GM19240 (cell line): ENCODE results near the gene TIMP4.

DNA sequence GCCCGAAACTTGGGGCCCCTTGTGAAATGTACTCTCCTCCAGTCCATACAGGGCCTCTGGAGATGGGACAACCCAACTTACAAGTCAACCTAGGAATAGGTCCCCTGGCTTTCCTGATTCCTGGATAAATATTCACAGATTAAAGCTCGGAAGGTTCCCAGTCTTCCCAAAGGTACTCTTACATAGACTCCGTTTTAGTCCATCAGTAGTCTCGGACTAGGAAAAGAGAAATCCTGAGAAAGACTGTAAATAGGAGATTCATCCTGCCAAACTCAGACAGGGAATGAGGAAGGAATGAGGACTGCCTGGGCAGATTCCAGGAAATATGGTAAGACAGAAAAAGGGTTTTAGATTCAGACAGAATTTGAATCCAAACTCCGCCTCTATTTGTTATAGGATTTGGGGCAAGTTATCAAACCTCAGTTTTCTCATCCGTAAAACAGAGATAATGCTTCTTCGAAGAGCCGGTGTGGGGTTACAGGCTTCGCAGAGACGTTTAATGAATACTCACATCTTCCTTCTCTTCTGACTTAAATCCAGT is 77.7 kb upstream of the VGLL4 start:
- RRBS = no CpG with 5 or more reads among the region's 10 CpGs

- RRBS = no CpG with 5 or more reads among the region's 15 CpGs
Measured at GRCh38 chr3:11911218-11911661, 64.6 kb upstream of the TAMM41 start.

- RRBS = no CpG with 5 or more reads among the region's 7 CpGs
Measured at GRCh38 chr3:12138907-12139587, 19.7 kb downstream of the TIMP4 start.

- RRBS = no CpG with 5 or more reads among the region's 6 CpGs
Measured at GRCh38 chr3:12154801-12155229, 3.9 kb downstream of the TIMP4 start.

- RRBS = no CpG with 5 or more reads among the region's 4 CpGs
Measured at GRCh38 chr3:12155691-12156336, 2.9 kb downstream of the TIMP4 start.

GRCh38 chr3:12158080-12159176 is at the start of gene TIMP4:
TIMP4 (minus strand) TSS chr3:12158912.
- RRBS = 89% methylated on average over 2 of the region's 41 CpGs

DNA sequence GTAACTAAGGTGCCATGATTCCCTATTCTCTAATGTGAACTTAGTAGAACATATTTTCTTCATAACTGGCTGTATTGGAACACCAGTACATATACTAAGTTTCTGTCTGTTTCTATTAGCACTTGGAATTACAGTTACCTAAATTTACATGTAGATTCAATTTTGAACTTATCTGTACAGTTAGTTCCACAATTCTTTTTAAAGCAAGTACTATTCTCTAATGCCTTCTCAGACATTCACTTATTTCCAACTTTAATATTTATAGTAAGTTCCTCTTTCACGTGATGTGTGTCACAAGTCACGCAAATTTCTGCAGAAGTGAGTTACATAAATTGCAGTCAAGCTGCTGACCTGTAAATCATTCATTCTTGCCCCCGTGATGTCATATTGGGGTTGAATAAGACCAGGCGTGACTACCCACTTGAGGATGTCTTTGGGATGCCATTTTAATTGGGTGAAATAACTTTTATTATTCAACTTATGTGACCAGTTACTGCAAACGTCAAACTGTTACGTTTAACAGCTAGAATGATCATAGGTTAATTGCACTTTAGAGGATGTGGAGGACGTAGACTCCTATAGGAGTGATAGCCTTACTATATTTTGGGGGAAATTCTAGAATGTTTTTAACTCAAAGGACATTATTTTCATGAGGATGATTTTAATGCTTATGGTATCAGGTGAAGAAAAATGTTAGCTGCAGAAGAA is 15.1 kb downstream of the PPARG start:
- RRBS = no CpG with 5 or more reads among the region's 7 CpGs

DNA sequence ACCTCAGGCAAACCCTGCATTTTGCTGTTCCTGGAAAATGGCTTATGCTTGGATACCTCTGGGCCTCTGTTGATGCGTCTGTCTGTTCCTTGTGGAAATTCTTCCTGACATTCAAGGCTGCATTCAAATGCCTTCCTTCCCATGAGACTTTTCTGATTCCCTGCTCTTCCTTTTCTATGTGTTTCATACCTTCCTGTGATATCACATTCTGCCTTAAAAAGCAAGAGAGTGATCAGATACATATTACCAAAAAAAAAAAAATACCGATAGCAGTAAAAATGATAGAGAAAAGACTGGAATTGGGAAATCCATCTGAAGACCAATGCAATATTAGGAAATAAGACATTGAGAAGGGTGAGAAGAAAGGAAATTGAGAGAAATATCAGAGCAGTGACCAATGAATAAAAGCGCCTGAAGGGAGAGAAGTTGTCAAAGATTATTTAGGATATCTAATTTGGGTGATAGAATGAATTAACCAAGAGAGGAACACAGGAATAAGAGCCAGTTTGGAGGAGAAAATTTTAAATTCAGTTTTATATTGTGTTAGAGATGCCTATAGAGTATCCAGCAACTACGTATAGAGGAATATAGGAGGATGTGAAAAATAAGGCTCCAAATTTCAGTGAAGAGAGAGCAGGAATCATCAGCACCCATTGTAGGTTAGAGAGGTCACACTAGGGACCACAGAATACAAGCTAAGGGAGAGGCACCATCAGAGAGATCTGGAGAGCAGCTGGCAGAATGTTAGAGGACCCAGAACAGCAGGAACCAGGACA is 86.2 kb upstream of the TSEN2 start:
- RRBS = no CpG with 5 or more reads among the region's 4 CpGs

GRCh38 chr3:12470984-12471899 is 13.0 kb upstream of the TSEN2 start:
- RRBS = 41% methylated on average over 5 of the region's 20 CpGs

GRCh38 chr3:12513704-12514415 is 29.6 kb downstream of the TSEN2 start:
- RRBS = no CpG with 5 or more reads among the region's 4 CpGs

DNA sequence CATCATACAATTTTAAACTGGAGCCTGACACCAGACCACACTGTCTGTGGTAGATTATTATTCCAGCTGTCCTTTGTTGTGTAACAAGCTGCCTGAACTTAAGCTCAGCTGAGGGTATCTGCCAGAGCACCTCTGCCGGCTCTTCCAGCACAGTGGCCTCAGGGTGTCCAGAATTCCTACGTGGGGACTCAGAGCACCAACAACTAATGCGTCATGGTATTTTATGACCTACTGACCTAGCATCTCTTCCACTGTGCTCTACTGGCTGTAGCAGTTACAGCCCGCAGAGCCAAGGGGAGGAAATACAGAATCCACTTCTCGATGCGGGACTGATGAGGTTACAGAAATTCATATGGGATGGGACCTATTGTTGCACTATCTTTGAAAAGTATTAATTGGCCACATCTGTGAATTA is 15.6 kb upstream of the RAF1 start:
- RRBS = no CpG with 5 or more reads among the region's 6 CpGs

DNA sequence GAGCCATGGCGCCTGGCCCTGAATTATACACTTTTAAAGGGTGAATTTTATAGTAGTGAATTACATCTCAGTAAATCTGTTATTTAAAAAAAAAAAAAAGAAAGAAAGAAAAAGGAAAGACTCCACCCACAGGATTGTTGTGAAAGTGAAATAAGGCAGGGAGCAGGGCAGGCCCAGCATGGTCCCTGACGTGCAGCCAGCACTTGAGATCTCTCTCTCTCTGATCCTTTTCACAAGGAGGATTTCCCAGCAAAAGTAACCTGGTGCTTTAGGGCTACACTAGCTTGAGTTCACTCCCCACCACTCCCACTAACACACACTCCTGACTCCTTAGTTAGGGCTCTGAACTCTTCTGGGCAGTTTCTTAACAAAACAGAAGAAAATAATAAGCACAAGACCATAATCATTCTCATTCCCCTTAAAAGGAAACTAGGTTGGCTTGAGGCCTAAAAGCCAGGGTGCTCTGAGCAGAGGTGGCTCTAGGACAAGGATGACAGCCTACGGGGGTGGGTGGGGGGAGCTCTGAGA is 1.0 kb downstream of the TMEM40 start:
- RRBS = no CpG with 5 or more reads among the region's 3 CpGs

DNA sequence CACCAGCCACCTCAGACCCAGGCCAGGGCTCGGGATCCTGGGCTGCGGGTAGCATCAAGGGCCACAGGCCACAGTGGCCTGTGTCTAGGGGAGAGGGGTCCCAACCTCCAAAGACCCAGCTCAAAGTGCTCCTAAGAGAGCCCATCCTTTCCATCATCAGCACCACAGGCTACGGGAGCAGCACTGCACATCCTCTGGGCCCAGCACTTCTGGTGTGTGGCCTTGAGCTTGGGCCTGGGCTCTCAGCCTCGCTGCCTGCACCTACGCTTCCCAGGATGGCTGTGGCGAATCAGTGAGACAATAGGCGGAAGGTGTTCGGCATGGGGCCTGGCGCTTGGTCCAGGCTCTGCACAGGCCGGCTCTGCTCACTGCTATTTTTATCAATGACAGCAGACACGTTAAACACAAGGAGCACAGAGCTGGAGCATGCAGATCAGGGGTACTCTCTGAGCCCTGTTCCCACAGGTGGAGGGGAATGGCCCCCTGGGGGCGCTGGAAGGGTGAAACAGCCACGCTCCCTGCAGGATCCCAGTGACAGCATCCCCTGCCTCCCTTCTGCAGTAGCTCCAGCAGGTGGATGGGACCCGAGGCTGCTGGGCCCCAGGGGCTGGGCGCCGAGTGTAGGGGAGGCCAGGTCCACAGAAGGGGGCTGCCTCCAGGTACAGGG is 89.9 kb upstream of the RPL32 start:
- RRBS = no CpG with 5 or more reads among the region's 16 CpGs

- RRBS = 90% methylated on average over 9 of the region's 15 CpGs
Measured at GRCh38 chr3:12944394-12944774, 103.0 kb upstream of the RPL32 start.

GRCh38 chr3:12966284-12967537 is 106.5 kb downstream of the IQSEC1 start:
- RRBS = 3% methylated on average over 15 of the region's 53 CpGs

- RRBS = no CpG with 5 or more reads among the region's 2 CpGs
Measured at GRCh38 chr3:13010766-13011210, 62.4 kb downstream of the IQSEC1 start.

DNA sequence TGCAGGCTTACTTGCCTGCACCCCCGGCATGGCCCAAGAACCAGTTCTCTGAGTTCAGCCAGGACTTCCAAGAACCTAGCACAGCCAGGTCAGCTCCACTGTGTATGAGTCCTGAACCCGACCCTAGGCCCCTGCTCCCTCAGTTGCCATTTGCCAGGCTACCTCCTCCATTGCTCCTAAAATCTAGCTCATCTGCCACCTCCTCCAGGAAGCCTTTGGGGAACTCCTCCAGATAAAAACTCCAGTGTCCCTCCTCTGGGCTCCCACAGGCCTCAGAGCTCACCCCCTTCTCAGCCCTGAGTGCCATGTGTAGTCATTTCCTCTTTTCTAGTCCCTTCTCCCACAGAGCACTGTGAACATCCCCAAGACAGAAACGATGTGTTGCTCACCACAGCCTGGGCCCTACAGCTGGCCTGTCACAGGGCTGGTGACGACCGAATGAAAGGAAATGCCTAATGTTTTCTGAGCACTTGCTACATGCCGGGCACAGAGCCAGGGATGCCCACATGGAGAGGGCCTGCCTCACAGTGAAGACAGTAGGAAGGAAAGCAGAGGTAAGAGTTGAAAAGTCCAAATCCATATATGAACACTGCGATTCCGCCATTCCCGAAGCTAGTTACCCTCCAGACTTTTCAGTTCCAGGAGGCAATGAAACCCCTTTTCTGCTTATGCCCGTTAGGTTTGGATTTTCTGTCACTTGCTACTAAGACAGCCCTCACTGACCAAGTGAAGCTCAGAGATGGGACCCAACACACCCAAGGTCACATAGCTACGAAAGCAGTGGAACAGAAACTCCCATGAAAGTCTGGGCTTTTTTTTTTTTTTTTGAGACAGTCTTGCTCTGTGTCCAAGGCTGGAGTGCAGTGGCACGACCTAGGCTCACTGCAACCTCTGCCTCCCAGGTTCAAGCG is 60.8 kb downstream of the IQSEC1 start:
- RRBS = no CpG with 5 or more reads among the region's 13 CpGs

- RRBS = no CpG with 5 or more reads among the region's 9 CpGs
Measured at GRCh38 chr3:13069446-13070065, 3.7 kb downstream of the IQSEC1 start.

- RRBS = no CpG with 5 or more reads among the region's 11 CpGs
Measured at GRCh38 chr3:13346434-13346962, 73.6 kb downstream of the NUP210 start.

GRCh38 chr3:13379190-13379781 is 40.8 kb downstream of the NUP210 start:
- RRBS = no CpG with 5 or more reads among the region's 19 CpGs